ENCODE measurements around the gene ING1.

DNA sequence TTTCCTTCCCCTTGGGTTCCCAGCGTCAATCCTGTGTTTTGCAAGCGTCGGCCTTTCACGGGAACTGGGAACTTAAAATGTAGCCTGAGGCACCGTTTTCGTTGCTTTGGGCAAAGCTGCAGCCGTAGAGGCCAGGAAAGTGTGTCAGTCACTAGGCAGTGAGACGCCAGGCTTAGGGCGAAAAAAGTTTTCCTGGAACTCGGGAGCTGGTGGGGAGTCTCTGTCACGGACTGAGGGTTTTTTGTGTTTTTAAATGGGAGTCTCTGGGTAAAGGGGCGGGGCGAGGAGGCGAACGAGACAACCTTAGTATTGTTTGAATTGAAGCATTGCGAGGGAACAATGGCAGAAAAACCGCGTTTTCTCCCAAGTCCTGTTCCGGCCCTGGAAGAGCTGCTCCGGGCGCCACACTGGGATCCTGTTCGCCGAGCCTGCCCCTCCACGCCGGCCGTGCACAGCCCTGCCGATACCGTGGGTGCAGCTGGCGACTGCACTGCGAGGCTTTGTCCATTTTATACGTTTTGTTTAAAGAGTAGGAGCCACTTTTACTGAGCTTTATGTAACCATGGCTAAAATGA is 1.3 kb downstream of the COL4A2 start:
- RRBS, result 89% methylated on average over 6 of the region's 31 CpGs

GRCh38 chr13:110428197-110428766 is 121.2 kb downstream of the COL4A2 start:
- RRBS, result 70% methylated on average over 6 of the region's 18 CpGs

DNA sequence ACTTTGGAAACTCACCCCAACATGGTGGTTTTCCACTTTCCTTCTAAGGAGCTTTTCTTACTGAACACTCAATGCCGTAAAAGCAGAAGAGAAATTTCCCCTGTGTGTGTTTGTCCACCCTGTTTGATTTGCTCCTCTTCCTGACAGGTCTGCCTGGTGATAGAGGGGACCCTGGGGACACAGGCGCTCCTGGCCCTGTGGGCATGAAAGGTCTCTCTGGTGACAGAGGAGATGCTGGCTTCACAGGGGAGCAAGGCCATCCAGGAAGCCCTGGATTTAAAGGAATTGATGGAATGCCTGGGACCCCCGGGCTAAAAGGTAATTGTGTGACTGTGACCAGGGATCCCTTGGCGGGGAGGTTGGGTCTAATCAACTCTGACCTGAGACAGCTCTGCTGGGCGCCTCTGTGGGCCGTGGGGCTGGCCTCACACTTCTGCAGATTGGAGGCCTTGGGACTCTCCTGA is 81.4 kb downstream of the RAB20 start:
- RRBS, result no CpG with 5 or more reads among the region's 6 CpGs

DNA sequence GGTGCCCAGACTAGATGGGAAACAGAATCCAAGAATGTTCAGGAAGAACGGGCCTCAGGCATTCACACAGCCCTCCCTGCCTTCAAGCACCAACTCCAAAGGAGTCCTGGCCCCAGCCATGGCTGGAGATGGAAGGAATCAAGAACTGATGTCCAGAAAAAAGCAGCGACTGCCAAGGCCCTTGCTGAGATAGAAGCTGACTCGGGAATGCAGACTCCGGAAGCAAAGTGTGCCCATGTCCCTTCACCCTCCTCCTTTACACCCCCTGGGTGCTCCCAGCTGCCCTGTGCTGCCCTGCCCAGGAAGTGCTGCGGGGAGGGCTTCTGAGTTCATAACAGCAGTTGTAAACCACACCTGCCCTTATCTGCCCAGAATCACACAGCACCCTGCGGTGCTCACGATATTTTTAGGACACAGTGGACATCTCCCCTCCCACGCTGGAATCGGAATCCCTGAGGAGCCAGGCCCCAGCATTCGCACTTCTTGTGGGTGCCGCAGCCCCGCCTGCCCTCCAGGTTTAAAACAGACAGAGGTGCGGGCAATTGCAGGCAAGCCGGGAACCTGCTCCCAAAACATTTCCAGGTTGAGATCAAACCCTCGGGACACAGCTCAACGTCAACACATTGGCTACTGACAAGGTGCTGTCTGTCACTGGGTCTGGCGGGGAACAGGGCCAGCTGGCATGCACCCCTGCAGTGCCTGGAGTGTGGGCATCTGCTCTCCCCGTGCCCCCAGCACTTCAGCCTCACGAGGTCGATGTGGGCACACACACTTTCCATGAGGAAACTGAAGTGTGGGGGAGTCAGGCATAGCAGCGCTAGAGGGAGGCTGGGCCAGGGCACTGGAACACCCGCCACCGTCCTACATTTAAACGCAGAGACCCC is 36.9 kb downstream of the RAB20 start:
- RRBS, result no CpG with 5 or more reads among the region's 24 CpGs

- RRBS, result no CpG with 5 or more reads among the region's 14 CpGs
Measured at GRCh38 chr13:110525827-110526554, 35.5 kb downstream of the RAB20 start.

DNA sequence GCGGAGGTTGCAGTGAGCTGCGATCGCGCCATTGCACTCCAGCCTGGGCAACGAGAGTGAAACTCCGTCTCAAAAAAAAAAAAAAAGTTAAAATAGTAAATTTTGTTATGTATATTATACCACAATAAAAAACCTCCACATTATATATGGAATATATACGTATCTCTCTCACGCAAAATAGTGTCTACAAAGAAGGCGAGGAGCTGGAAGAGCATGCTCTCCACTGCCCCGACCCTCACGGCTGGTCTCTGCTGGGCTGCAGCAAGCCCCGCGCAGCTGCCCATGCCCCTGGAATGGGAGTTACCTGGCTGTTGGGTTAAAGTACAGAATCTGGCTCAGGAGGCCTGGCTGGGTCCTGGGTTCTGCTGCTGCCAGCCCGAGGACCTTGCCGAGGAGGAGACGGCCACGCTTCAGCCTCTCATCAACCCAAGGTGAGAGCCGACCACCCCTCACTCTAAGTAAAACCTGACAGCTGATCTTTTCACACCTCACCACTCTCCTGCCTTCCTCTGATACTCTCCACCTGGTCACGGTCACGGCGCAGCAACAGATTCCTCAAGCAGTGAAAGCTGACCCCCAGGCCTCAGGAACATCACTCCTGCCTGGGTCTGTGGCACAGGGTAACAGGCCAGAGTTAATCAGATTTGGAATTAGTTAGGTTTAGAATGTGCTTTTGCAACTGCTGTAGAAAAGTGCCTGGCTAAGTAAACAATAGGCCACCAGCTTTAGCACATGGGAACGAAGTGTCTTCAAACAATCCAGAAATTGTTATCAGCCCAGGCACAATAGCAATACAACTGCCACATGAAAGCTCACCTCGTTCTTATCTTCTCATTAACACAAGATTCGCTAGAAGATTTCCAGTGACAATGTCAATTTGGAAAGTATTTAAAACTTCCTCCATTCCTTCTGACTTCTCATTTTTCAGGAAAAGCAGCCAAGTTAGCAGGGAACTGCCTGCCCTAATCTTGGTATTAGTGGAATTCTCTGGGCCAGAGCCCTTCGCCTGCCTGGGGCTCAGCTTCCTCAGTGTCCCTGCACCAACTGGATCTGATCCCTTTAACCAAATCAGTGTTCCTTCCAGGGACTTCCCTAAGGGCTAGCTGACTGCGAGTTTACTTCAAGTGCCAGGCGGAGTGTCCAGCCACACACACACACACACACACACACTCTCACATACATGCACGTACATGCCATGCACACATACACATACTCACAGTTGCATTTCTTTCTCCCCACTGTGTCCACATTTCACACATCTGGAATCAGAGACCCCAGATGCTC is 20.4 kb downstream of the RAB20 start:
- RRBS, result no CpG with 5 or more reads among the region's 28 CpGs

DNA sequence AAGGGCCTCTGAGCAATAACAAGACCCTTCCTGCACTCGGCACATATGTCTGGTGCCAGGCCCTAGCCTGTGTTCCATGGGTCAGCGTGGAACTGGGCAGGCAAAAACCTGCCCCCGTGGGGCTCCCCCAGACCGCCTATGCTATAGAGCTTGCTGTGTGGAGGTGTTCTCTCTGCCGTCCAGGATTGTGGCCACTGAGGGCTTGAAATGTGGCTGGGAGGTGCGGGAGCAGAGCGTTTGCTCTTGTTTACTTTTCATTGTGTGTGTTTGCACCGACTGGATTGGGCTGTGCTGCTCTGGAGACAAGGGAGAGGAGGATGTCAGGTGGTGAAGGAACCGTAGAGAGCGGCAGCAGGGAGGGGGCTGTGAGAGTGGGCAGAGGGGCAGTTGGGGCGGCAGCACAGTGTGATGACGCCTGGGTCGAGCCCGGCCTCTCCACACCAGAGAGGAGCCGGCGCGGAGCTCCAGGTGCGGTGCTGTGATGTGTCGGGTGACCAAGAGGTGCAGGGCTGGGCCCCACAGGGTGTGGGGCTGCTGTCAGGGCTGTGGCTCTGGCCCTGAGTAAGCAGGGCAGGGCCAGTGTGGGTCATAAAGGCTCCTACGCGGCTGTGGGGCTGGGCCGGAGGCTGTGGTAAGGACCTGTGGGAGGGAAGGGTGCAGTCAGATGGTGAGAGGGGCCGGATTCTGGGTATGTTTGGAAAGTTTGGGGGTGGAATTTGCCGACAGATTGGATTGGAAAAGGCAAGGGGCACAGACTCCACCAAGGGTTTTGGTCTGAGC is 10.4 kb downstream of the NAXD start:
- RRBS, result 85% methylated on average over 2 of the region's 24 CpGs

GRCh38 chr13:110713603-110713927 is at the start of gene ING1:
Gene ING1, plus strand, starts transcription at chr13:110713700.
- RRBS, result 3% methylated on average over 11 of the region's 46 CpGs

- RRBS, result no CpG with 5 or more reads among the region's 25 CpGs
Measured at GRCh38 chr13:110719349-110719593, 5.8 kb downstream of the ING1 start.

DNA sequence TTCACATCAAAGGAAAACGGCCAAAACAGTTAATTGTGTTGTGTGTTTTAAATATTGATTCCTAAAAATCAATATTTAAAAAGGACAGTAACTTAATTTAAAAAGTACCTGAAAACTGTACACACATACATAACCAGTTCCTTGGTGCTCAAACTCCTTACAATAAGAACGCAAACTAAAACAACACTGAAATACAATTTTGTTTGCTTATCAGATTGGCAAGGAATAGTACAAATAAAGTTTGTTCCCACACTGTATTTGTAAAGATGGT is 96.3 kb downstream of the ING1 start:
- RRBS, result no CpG with 5 or more reads among the region's 2 CpGs

- RRBS, result 12% methylated on average over 4 of the region's 30 CpGs
Measured at GRCh38 chr13:110869110-110869909, 45.6 kb downstream of the ANKRD10 start.

DNA sequence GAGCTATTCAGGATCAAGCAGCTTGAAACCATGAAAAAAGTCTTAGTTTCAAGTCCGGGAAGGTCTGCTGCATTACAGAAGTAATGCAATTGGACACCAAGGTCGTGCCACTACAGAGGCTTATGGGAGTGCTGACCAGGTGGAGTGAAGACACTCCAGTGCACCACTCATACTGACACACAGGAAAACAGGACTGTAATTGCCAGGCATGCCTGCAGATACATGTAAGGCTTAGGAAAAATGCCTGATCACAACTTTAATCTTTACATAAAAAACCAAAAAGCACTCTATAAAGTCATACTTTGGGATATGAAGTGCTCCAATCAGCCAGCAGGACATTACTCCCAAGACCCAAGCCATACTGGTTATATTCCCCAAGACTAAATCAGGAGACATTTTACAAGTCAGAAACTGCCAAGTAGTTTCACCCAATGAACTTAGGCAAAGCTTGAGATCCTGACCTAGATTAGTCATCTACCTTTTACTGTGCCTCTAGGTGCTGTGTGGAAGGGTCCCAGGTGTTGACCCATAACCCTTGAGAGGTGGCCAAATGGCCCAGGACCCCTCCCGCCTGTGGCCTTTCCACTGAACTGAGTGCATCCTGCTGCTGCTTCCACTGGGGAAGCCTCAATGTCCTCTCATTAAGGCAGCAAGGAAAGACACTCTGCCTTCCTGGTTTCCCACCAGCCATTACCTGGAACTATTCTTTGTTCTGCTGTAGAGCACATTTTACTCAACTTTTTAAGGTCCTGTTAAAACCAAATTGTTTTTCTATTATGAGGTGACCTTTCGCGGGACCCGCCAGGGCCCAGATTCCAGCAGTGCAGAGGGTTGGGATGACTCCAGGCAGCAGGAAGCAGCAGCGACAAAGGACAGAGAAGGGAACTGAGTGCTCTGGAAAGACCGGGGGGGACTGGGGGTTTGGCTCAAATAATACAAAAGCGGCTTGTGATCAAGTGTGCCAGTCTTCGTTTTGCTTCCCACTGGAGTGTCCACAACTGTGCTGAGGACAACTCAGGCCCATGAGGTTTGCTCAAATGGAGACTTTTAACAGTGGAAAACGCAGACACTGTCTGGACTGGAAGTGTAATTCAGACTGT is 27.3 kb downstream of the ANKRD10 start:
- RRBS, result no CpG with 5 or more reads among the region's 11 CpGs

- RRBS, result no CpG with 5 or more reads among the region's 2 CpGs
Measured at GRCh38 chr13:110889583-110890079, 25.2 kb downstream of the ANKRD10 start.

DNA sequence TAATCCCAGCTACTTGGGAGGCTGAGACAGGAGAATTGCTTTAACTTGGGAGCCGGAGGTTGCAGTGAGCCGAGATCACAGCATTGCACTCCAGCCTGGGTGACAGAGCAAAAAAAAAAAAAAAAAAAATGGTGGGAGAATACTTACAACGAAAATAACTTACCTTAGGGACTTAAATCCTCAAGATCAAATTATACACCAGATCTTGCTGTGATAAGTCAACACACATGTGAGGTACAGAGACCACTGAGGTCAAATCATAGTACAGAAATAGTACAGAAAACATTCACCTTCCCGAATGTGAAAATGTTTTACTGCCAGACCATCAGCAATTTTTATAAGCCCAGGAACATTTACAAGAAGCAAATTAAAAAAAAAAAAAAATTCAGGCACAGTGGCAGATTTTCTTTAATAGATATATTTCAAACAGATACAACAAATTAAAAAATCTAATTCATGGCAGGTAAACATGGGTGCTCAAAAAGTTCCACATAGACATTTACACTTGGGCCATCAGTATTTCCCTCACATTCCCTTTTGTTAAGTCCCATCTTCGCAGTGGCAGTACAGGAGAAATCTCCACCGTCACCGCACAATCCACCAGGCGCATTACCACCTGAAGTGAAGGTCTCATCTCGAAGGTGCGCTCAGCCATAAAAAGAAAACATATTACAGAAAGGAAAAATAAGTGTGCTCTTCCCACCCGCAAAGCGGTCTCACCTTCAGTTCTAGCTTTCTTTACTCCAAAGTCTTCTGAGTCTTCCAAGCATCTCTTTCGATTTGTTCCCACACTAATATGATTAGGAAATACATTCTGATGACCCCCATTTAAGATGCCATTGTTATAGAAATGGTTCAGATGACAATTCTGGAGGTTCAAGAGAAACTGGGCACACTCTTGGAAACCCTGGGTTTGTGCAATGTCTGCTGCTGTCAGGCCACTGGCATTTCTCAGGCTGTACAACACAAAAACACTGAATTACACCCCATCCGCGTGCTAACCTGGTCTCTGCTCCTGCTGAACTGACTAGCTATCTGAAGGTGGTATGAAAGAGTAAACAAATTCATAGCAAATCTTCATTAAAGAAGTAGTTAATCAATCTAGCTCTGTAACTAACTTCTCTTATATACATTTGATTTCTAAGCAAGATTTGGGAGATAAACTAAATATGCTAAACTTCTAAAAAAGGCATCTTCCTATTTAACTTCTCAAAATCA is 22.2 kb downstream of the ANKRD10 start:
- RRBS, result no CpG with 5 or more reads among the region's 15 CpGs

DNA sequence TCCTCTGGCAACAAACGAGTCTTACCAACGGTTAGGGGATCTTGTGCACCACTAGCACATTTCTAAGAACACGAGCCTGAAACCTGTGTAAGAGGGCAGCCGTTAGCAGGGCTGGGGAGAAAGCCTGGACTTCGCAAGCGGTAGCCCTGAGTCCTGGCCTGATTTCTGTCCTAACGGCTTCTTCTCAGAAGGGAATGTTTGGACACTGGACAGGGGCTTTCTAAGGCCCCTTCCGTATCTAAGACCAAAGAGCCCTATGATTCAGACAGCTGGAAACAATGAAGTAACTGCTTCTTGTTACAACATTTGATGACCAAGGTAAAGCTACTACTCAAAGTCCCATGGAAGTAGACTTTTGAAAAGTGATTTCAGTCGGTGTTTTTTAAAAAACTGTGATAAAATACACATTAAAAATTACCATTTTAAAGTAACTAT is 2.2 kb downstream of the ANKRD10 start:
- RRBS, result no CpG with 5 or more reads among the region's 9 CpGs

DNA sequence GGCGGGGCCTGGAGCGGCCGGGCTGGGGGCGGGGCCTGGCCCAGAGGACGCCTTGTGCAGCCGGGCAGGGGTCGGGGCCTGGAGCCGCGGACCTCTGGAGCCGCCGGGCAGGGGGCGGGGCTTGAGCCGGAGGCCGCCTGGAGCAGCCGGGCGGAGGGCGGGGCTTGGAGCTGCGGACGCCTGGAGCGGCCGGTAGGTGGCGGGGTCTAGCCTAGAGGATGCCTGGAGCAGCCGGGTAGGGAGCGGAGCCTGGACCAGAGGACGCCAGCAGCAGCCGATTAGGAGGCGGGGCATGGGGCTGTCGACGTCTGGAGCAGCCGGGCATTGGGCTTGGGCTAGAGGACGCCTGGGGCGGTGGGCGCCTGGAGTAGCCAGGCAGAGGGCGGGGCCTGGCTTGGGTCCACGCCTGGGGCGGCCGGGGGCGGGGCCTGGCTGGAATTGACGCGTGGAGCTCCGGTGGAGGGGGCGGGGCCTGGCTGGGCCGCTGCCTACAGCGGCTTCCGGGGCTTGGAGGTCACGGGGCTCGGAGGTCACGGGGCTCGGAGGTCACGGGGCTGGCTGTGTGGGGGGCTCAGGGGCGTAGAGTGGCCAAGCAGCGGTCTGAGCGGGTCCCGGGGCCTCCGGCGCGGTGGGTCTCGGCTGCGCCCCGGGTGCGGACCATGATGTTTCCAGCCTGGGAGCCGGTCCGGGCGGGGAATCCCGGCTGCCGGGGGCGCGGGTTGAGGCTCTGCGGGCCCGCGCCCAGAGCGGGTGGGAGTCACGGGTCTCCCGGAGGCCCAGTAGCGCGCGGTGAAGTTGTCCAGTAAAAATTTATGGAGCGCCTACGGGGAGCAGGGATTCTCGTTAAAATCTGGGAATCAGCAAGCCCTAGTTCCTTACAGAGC is 456 bp upstream of the ANKRD10 start:
- RRBS, result 1% methylated on average over 50 of the region's 80 CpGs

GRCh38 chr13:111046439-111047296 is 68.4 kb upstream of the ARHGEF7 start:
- RRBS, result no CpG with 5 or more reads among the region's 11 CpGs

GRCh38 chr13:111116162-111116643 is 1.1 kb downstream of the ARHGEF7 start:
- RRBS, result 78% methylated on average over 4 of the region's 18 CpGs

- RRBS, result no CpG with 5 or more reads among the region's 8 CpGs
Measured at GRCh38 chr13:111168028-111168693, 53.1 kb downstream of the ARHGEF7 start.

DNA sequence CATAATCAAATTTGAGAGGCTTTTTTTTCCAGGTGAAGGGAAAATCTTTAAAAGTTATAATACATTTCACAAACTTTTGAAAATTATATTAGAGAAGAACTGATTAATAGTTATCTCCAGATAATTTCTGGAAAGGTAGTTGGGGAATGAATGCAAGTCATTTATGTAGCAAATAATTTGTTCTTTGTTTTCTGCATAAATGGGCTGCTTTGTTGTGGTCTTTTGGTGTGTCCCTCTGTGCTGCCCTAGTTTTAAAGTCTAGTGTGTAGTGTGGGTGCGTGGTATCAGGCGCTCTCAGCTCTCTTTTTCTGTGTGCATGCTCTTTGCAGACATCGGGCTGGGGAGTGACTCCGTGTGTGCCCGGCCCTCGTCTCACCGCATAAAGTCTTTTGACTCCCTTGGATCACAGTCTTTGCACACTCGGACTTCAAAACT is 94.5 kb downstream of the ARHGEF7 start:
- RRBS, result no CpG with 5 or more reads among the region's 8 CpGs

Data from HCT116 (cell line).